Pericardium fibroblast (primary cell): Measurements from ENCODE around the genes FAM3C and ZNF800.

GRCh38 chr7:121395367-121396489 is at the start of gene FAM3C:
TSS of gene FAM3C (minus strand) at chr7:121396308.
- RAMPAGE, long total RNA, result start-site peak on the minus strand at chr7:121396246-121396342, 1,654 and 2,239 reads in 2 replicates

DNA sequence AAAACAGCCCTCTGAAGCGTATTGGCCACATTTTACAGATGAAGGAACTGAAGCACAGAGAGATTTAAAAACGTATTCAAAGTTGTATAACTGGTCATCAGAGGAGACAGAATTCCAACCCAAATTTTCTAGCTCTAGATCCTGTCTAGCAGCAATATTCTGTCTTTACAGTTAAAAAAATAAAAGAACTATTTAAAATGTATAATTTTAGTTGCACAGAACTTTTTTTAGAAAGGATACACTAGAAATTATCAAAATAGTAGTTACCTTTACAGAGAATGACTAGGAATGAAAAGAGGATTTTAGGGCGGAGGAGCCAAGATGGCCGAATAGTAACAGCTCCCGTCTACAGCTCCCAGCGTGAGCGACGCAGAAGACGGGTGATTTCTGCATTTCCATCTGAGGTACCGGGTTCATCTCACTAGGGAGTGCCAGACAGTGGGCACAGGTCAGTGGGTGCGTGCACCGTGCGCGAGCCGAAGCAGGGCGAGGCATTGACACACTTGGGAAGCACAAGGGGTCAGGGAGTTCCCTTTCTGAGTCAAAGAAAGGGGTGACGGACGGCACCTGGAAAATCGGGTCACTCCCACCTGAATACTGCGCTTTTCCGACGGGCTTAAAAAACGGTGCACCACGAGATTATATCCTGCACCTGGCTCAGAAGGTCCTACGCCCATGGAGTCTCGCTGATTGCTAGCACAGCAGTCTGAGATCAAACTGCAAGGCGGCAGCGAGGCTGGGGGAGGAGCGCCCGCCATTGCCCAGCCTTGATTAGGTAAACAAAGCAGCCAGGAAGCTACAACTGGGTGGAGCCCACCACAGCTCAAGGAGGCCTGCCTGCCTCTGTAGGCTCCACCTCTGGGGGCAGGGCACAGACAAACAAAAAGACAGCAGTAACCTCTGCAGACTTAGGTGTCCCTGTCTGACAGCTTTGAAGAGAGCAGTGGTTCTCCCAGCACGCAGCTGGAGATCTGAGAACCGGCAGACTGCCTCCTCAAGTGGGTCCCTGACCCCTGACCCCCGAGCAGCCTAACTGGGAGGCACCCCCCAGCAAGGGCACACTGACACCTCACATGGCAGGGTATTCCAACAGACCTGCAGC is 66.0 kb downstream of the FEZF1 start:
- RAMPAGE, long total RNA, result no peak

GRCh38 chr7:122817392-122817922 is 68.8 kb downstream of the CADPS2 start:
- RAMPAGE, long total RNA, result no peak

DNA sequence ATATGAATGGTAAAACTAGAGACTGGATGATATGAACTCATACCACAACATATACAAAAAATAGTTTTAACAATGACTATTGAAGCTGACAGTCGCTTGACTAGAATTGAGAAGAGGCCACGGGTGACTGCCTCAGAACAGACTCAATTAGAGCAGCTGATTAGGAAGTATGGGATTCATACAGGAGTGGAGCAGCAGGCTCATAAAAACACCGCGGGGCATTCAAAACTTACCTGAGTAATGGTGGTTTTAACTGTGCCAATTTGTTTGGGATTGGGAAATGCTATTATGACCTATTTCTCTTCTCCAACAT is 2.1 kb downstream of the CADPS2 start:
- RAMPAGE, long total RNA, result no peak

DNA sequence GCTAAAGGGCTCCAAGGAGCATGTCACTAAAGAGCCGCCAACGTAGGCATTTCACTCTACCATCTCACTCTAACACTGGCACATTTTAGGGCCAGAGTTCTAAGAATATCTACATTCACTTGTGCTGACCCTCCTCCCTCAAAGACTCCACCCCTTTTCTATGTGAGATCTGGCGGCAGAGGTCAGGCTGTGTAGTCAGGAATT is 18.0 kb downstream of the LMOD2 start:
- RAMPAGE, long total RNA, result no peak

GRCh38 chr7:123683826-123684636 is 28.4 kb downstream of the LMOD2 start:
- RAMPAGE, long total RNA, result no peak

- RAMPAGE, long total RNA, result start-site peak on the plus strand at chr7:123749195-123749209, 24 and 25 reads in 2 replicates
Measured at GRCh38 chr7:123749118-123749356, 234 bp upstream of the WASL start.

GRCh38 chr7:123824474-123825162 is 20.4 kb upstream of the HYAL4 start:
- RAMPAGE, long total RNA, result no peak

GRCh38 chr7:124762676-124763302 is 2.8 kb downstream of the GPR37 start:
- RAMPAGE, long total RNA, result no peak

DNA sequence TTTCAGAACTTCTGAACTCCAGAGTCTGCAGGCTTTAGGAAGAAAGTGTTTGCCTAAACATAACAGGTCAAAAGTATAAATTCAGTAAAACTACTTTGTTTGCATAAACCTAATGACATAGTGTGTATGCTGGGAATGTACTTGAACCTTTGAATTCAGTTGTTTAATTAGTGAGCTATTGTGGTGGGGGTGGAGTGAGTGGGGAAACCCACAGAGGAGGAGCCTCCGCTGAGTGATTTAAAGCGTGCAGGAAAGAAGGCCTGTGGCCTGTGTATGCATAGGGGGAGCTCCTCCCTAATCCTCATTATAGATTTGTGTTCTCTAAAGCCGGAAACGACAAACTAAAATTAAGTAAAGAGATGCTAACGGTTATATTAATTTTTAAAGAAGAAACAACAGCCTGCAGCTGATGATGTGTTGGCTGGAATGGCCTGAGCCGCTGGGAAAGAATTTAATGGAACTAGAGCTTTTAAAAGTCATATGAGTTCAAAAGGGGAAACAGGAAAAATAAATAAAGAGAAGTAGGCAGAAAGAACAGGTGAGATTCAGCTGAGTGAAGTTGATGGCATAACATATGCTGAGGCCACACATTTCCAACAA is 595.0 kb downstream of the GRM8 start:
- RAMPAGE, long total RNA, result no peak

DNA sequence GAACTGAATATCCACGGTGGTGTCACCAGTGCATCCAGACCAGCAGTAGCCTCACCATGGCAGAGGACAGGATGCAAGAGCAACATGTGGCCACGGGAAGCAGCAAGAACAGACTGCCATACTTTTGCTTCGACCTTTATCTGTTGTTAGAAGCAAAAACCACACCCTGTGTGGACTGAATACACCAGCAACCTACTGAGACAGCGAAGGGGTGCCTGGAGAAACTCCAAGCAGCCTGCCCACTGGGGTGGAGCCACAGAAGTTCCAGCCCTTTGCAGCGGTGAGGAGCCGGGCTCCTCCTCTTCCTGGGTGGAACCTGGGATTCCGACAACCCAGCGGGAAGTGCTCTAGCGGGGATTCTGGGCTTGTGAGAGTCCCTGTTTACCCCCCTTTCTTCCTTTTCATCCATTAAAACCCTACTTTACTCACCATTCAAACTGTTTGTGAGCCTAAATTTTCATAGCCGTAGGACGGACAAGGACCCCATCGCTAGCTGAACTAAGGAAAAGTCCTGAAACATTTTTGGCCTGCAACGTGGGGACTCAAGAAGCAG is 584.9 kb downstream of the GRM8 start:
- RAMPAGE, long total RNA, result no peak

GRCh38 chr7:127388322-127389215 is 3.9 kb downstream of the ZNF800 start:
- RAMPAGE, long total RNA, result no peak

- RAMPAGE, long total RNA, result no peak
Measured at GRCh38 chr7:127392469-127392971, at the start of gene ZNF800. TSS of gene ZNF800 (minus strand) at chr7:127392708.

GRCh38 chr7:127593811-127594038 is 189 bp downstream of the FSCN3 start:
- RAMPAGE, long total RNA, result no peak

DNA sequence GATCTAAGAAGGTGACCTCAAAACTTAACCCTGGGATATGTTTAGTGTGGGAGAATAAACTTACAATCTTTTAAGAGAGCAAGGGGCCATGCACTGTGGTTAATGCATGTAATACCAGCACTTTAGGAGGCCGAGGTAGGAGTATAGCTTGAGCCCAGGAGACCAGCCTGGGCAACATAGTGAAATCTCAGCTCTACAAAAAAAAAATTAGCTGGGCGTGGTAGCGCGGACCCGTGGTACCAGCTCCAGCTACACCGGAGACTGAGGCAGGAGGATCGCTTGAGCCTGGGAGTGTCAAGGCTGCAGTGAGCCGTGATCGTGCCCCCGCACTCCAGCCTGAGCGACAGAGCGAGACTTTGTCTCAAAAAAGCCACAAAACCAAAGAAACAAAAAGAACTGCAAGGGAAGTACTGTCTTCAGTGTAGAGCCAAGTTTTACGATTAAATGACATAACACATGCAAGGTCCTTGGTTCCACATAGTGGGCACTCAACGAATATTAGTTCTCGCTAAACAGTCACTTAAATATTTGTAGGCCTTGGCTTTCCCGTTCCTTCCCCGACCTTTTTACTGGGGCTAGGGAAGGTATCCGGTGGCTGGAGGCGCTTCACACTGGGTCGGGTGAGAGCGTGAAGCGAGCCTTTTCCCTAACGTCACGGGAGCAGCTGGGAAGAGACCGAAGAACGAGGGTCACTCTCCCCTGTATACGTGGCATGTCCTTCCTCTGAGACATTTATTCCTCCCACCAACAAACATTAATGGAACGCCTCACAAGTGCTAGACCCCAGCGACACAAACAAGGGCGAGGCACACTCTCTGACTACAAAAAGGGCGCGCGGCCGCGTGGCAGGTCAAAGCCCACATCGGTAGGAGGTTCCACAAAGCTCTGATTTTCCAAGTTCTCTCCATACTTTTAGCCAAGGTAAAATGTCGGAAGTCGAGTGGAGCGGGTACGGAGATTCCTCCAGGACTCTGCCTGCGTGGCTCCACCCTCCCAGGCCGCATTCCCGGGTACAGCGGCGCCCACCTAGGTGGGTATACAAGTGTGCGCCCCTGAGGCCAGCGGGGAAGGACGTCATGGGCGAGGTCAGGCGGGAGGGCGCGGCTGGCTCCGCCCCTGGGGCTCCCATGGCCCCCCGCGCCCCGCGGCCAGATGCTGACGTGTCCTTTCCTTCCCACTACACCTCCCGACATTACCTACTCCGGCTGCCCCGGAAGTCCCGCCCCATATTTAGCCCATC is 811 bp upstream of the SND1 start:
- RAMPAGE, long total RNA, result no peak

DNA sequence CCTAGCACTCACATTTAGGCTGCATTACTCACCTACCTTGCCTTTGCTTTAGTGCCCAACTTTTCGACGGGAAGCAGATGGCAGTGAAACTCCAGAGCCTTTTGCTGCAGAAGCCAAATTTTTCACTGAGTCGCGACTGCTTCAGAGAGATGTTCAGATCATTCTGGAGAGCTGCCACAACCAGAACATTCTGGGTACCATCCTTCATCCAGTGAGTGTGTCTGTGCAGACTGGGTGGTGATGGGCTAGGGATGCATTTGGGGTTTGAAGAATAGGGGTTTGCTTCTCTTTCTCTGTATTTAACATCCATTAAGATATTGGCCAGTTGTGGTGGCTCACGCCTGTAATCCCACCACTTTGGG is 51.1 kb downstream of the SND1 start:
- RAMPAGE, long total RNA, result no peak

- RAMPAGE, long total RNA, result no peak
Measured at GRCh38 chr7:127793660-127793878, 141.6 kb downstream of the SND1 start.

GRCh38 chr7:127995917-127996364 is 35.3 kb downstream of the LRRC4 start:
- RAMPAGE, long total RNA, result no peak

DNA sequence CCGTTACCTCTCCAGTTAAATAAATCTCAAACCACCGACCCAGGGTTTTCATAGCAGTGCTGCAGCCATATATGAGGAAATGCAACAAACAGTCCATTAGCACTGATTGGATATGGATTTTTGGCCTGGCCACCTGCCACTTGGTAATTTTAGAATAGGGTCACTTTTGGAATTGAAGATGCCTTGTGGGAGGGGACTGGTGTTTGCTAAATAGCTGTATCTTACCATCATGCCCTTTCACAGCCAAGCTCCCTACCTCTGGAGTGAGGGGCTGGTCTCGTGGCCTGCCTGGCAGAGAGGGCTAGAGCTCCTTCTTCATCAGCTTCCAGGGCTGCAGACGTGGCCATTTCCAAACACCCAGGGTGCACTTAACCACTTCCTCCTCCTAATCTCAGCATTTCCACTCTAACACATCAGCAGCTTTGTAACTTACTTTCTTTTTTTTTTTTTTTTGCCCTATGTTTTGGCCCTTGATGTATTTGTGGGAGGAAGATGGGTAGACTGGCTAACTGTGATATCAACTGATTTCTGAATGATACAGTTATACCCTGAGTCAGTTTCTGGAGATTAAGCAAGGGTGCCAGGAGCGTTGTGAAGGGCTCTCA is 27.5 kb downstream of the LRRC4 start:
- RAMPAGE, long total RNA, result no peak

- RAMPAGE, long total RNA, result no peak
Measured at GRCh38 chr7:128028971-128029317, 2.3 kb downstream of the LRRC4 start.